SJSA1 (cell line): Measurements from ENCODE around the gene UBE4B.

GRCh38 chr1:8856035-8856274, 22.5 kb downstream of the ENO1 start:
- RAMPAGE, long total RNA, result no peak

DNA sequence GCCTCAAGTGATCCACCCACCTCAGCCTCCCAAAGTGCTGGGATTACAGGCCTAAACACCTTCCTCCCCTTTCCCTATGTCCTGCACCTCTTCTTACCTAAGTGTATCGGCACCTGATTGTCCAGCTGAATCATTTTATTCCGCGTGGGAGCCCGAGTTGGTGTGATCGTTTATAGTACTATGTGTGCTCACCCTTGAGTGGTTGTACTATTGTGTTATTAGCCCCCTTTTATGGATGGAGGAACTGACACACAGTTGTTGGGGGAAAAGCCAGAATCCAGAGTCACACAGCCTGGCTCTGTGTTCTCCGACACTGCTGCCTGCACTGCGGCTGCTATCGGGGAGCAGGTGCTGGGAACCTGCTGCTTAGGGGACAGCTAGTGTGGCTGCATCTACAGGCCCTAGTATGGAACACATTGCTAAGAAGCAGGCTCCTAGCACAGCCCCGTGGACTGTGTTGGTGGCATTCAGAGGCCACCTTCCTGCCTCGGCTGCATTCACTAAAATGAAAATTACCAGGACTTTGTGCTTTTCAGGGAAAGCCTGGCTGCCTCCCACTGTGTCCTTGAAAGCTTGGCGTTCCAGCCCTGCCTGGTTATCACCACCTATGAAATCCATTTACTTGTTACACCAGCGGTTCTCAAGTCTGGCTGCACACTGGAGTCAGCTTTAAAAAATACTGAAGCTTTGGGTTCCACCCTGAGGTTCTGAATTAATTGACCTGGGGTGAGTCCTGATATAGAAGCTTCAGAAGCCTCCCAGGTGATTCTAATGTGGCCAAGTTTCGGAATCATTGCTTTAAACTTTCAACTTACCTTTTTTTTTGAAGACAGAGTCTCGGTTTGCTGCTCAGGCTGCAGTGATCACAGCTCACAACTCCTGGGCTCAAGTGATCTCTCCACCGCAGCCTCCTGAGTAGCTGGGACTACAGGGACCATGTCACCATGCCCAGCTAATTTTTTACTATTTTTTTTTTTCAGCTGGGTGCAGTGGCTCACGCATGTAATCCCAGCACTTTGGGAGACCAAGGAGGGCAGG, 21.4 kb downstream of the ENO1 start:
- RAMPAGE, long total RNA, result no peak

DNA sequence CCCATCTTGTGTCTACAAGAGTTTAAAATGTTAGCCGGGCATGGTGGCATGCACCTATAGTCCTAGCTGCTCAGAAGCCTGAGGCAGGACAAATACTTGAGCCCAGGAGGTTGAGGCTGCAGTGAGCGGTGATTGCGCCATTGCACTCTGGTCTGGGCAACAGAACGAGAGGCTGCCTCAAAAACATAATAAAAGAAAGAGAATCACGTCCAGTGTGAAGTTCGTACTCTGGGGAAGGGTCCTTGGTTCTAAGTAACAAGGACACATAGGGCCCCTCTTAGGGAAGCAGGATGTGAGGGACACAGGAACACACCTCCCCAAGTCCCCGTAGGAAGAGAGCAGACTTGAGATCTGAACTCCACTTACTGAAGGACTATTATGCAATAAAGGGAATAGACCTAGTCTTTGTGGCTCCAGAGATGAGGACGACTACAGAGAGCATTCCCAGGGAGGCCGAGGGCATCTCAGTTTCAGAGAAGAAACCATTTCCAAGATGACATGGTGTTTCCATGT, 10.7 kb upstream of the ENO1 start:
- RAMPAGE, long total RNA, result no peak

- RAMPAGE, long total RNA, result no peak
Observed at GRCh38 chr1:9145064-9145773, 16.3 kb upstream of the GPR157 start.

- RAMPAGE, long total RNA, result no peak
Observed at GRCh38 chr1:9232866-9233756, 1.5 kb upstream of the H6PD start.

GRCh38 chr1:9249192-9250434, 15.0 kb downstream of the H6PD start:
- RAMPAGE, long total RNA, result no peak

DNA sequence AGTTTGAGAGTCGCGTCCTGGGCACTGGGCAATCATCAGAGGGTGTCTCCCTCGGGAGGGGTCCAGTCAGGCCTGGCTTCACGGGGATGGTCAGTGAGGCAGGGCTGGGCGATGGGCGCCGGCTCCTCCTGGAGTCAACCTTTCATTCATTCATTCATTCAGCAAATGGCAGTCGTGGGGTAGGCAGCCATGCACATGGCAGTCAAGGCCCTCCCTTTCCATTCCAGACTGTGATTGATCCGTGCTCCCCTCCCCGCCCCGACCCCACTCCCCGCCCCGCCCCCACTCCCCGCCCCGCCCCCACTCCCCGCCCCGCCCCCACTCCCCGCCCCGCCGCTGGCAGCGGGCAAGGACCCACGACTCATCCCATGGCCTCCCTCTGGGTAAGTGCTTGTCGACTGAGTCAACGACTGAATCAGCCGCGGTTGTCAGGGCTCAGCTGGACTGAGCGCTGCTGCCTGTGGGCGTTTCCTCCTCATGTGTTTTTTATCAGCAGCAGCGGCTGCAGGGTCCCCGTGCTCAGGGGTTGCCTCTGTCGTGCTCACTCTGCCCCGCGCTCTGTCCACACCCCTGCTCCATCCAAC, 12.5 kb upstream of the SPSB1 start:
- RAMPAGE, long total RNA, result no peak

- RAMPAGE, long total RNA, result no peak
Observed at GRCh38 chr1:9281687-9282262, 10.9 kb upstream of the SPSB1 start.

GRCh38 chr1:9322495-9323003, 29.9 kb downstream of the SPSB1 start:
- RAMPAGE, long total RNA, result no peak

DNA sequence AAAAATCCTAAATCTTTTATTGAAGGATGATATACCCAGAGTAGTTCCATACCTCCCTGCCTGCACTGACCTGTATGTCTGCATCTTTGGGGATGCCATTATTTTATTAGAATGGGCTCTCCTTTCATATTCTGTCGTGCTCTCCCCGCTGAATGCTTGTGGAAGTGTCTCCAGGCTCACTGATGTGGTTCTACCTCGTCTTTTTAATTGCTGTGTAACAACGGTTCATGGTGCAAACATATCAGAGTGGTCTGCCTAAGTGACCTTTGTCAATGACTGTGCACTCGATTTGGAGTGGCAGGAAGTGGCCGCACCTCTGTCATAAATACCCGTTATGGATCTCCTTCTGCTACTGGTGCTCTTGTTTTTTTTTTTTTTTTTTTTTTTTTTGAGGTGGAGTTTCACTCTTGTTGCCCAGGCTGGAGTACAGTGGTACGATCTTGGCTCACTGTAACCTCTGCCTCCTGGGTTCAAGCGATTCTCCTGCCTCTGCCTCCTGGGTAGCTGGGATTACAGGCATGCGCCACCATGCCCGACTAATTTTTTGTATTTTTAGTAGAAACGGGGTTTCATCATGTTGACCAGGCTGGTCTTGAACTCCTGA, 38.4 kb downstream of the SPSB1 start:
- RAMPAGE, long total RNA, result no peak

GRCh38 chr1:9406033-9406492, 113.4 kb downstream of the SPSB1 start:
- RAMPAGE, long total RNA, result no peak

DNA sequence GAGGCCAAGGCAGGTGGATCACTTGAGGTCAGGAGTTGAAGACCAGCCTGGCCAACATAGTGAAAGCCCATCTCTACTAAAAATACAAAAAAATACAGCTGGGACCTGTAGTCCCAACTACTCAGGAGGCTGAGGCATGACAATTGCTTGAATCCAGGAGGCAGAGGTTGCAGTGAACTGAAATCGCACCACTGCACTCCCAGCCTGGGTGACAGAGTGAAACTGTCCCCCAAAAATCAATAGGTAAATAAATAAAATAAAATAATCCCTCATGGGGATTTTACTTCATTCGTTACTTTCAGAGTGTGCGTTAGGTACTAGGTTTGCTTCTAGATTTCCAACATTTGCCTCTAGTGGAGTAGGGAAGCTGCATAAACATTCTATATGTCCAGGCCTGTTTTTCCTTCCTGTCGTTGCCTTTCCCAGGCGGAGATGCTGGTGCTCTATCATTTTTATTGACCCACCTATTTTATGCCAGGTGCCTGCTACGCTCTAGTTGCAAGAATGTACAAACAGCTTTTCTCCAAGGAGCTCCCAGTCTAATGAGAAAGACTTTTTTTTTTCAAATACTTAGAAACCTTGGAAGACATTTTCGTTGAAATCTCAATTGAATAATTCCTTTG, 12.0 kb downstream of the SLC25A33 start:
- RAMPAGE, long total RNA, result no peak

DNA sequence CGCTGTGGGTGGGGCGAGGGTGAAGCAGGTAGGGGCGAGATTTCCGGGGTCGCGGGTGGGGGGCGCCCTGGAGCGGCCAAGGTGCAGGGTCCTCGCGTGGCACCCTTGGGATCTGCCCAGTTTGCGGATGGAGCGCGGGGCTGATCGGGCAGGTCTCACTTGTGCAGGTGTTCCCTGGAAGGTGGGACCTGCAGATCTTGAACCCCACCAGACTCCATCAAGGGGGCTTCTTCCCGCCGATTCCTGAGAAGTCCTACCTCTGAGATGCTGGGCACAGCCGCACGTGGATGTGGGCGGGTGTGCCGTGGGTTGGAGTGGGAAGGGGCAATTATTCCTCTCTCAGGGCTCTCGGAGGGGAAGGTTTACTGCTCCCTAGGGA, 1.3 kb downstream of the PIK3CD start:
- RAMPAGE, long total RNA, result no peak

GRCh38 chr1:9715438-9716686, 64.3 kb downstream of the PIK3CD start:
- RAMPAGE, long total RNA, result no peak

DNA sequence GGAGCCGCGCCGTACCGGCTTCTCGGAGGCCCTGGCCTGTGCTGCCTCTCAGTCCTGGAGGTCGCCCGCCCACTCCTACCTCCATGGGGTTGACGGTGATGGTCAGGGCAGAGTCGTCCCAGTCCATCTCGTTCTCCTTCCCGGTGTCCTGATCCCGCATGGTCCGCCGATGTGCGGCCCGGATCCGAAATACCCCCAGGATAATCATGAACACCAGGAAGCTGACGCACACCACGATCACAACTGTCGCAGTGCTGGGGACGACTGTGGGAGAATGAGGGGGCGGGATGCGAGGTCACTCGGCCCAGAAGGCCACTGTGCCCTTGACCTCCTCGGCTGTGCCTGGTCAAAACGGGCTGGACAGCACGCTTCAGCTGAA, 79.6 kb downstream of the PIK3CD start:
- RAMPAGE, long total RNA, result no peak

DNA sequence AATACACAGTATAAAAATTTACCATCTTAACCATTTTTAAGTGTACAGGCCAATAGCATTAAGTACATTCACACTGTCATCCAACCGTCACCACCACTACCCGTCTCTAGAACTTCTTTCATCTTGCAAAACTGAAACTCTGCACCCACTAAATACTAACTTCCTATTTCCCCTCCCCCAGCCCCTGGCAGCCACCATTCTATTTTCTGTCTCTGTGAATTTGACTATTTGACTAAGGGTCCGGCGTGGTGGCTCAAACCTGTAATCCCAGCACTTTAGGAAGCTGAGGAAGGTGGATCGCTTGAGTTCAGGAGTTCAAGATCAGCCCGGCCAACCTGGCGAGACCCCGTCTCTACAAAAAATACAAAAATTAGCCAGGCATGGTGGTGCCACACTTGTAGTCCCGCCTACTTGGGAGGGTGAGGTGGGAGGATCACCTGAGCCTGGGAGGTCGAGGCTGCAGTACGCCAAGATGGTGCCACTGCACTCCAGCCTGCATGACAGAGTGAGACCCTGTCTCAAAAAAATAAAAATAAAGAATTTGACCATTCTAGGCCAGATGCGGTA, 35.9 kb downstream of the CLSTN1 start:
- RAMPAGE, long total RNA, result no peak

- RAMPAGE, long total RNA, result no peak
Observed at GRCh38 chr1:10032874-10033950, at the start of gene UBE4B. Gene UBE4B, plus strand, starts transcription at chr1:10032958.

GRCh38 chr1:10180103-10180420, 30.3 kb upstream of the KIF1B start:
- RAMPAGE, long total RNA, result no peak

DNA sequence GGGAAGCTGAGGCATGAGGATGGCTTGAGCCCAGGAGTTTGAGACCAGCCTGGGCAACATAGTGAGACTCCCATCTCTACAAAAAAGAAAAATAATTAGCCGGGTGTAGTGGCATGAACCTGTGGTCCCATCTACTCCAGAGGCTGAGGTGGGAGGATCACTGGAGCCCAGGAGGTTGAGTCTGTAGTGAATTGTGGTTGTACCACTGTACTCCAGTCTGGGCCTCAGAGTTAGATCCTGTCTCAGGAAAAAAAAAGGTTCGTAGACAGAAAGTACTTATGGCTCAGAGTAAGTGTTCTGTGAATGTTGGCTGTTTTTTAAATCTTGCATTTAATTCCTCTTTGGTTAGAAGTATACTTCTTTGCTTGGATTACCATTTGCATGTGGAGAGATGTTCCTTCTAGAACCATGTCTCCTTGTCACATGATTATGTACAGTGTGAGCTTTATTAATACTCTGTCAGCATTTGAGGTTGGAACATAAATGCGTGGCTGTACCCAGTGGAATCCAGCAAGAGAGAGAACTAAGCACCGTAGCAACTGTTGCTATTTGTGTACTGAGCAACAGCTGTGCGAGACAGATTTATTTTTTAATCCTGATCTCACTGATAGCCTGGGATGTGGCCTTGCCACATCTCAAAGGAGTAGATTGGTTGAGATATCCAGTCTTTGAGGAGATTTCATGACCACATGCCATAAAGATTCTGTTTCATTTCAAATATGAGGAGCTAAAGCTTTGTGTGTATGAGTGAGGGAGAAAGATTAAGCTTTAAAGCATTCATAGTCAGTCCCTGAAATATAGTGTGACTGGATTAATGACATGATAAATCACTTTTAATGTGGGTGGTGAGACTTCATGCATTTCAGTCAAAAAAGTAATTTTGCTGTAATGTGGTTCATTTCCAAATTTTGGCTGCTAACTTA, 43.3 kb downstream of the KIF1B start:
- RAMPAGE, long total RNA, result no peak

GRCh38 chr1:10258017-10258887, 47.9 kb downstream of the KIF1B start:
- RAMPAGE, long total RNA, result no peak